RPMI7951 (cell line): ENCODE results near the genes PAIP2 and DNAJC18.

DNA sequence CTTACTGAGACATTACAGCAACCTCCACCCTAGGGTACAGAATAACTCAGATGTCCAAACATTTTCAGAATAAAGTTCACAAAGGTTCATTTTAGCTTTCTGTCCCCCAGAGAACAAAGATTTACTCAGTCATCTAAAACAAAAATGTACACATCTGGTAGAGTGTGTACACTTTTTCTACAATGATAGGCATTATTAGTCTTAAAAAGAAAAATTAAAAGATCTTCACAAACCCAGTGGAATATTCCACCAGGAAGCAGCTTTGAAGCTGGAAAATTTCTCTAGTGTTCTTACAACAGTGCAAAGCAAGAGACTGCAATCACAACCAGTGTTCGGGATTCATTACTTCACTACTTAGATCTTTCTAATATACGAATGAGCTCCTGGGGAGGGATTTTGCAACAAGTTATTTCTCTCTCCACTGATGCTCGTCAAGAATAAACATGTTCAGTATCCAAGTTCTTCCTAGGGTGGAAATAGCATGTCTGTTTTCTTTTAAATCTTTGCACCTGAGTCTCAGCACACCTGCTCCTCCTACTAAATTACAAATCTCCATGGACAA, 8.8 kb downstream of the ETF1 start:
- RAMPAGE, long total RNA = no peak

DNA sequence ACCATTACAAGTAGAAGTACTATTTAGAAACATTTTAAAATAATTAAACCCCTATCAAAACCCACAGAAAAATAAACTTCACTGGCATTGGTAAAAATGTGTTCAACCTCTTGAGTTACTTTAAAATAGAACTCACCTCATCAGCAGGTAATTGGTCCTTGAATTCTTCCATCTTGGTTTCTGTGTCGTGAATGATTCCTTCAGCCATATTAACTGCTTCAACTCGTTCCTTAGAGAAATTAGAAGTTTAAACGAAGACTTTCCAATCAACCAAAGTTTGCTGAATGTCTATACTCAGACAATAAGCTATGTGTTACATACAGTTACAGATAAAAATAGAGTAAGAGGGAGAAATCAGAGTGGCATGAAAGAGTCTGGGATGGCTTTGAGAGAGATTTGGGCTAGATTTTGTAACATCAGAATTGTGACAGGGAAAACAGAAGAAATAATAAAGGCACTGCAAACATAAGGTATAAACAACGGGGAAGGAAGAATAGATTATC, 13.7 kb upstream of the ETF1 start:
- RAMPAGE, long total RNA = no peak

- RAMPAGE, long total RNA = no peak
Measured at GRCh38 chr5:138557755-138558754, 15.0 kb upstream of the ETF1 start.

DNA sequence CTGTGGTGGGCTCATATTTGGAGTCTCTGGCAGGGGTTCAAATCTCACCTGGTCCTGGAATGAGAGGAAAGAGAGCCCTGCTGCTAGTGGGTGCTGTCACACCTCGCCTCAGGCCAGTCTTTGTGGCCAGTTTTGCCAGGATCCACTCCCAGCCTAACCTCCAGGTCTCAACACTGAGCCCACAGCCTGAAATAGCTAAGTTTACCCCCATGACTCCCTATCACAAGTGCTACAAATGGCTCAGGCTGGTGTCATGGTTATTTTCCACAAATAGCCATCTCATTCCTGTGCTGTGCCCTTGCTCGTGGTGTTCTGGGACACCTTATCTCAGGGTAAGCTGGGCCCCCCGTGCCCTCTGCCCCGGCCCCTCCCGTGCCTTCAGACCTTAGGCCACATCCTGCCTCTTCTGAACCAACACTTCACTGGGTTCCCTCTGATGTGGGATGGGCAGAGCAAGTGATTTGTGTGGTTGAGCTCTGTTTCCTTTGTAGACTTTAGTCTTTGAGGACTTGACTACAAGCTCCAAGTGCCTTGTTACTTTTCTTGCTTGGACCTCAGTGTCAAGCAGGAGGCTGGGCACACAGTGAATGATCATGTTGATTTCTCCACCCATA, 84.8 kb upstream of the CTNNA1 start:
- RAMPAGE, long total RNA = no peak

GRCh38 chr5:138753533-138754613, 648 bp downstream of the CTNNA1 start:
- RAMPAGE, long total RNA = no peak

- RAMPAGE, long total RNA = no peak
Measured at GRCh38 chr5:138901416-138902263, 26.5 kb upstream of the LRRTM2 start.

DNA sequence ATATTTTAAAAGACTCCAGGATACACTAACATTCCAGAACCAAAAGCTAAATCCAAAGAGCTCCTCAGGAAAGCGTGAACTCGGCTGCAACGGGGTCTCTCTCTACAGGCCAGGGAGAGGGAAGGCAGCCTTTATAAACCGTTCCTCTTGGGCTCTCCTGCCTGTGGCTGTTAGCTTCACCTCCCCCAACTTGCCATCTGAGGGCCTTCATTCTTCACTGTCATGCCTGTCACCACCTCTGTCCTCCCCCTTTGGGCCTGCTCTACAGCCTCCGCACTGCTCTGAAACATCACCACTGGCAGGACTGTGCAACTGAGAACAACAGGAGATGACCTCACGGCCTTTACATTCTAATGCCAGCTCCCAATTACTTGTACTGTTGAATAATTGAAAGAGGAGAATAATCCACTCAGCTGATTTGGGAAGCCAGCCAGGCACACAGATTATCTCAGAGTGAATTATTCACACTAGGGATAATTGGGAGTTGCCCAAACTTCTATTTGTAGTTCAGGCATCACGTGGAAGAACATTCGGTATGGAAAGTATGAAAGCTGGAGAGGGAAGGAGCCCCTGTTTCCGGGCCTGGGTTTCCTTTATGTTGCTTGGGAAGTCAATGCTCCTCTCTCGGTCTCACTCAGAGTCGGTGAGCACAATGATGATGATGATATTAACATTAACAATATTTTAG, 99.1 kb upstream of the LRRTM2 start:
- RAMPAGE, long total RNA = no peak

DNA sequence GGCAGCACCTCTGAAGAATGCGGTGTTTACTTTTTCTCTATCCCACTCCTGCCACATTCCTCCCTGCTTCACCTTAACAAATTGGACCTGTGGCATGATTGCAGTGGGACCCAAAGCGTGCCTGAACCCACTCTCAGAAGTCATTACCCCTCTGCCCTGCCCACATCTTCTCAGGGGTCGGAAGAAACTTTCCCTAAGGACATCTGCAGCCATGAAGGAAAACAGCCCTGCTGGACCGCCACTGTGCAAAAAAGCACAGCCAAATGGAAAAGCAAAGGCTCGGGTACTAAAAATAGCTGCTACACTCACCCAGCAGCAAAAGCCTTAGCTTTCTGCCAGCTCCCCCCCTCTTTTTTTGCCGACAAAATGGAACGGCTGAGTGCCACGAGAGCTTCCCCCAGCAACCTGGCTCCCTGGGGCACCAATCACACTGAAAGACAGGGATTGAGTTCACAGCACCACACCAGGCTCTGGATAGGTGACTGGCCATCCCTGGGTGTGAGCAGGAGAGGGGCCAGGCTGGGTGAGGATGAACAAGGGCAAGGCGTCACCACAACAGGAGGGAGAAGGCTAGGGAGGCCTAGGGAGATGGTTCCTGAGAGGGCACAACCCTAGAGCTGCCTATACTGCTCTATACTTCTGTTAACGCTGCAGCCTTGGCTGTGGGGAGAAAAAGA, 66.8 kb downstream of the SIL1 start:
- RAMPAGE, long total RNA = no peak

GRCh38 chr5:139148273-139148710, 49.9 kb downstream of the SIL1 start:
- RAMPAGE, long total RNA = no peak

- RAMPAGE, long total RNA = no peak
Measured at GRCh38 chr5:139282491-139282920, 11.0 kb upstream of the MATR3 start.

- RAMPAGE, long total RNA = start-site peak on the plus strand at chr5:139341861-139341903, 256 and 70 reads in 2 replicates
Measured at GRCh38 chr5:139341318-139342019, at the start of gene PAIP2. Gene PAIP2 (plus strand): TSS chr5:139341854.

DNA sequence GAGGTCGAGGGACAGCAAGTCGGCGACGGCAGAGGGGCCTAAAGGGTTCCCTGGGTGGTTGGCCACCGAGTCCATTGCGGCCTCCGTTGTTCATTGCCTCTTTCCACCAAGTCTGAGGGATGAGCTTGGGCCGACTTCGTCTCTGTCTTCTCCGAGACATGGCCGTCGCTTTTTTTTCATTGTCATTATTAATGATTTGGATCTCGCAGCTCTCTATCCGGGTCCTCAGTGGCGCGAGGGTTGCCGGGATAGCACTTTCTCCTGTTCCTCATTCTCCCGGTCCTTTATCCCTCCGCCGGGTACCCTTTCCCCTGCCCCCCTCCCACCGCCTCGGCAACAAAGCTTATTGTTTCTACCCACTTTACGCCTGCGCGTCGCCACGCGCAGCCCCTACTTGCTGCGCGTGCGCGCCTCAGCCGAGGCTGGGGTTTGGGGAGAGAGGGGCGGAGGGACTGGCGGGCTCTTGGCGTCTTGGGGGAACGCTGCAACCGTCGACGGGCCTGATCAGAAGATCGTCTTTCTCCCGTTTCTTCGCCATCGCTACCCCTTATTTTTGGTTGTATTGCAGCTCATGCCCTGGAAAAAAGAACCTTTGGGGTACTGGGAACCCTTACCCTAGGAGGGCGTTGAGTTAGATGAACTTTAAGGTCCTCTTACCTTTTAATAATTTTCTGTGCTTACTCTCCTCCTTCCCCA, 514 bp downstream of the PAIP2 start:
- RAMPAGE, long total RNA = no peak

DNA sequence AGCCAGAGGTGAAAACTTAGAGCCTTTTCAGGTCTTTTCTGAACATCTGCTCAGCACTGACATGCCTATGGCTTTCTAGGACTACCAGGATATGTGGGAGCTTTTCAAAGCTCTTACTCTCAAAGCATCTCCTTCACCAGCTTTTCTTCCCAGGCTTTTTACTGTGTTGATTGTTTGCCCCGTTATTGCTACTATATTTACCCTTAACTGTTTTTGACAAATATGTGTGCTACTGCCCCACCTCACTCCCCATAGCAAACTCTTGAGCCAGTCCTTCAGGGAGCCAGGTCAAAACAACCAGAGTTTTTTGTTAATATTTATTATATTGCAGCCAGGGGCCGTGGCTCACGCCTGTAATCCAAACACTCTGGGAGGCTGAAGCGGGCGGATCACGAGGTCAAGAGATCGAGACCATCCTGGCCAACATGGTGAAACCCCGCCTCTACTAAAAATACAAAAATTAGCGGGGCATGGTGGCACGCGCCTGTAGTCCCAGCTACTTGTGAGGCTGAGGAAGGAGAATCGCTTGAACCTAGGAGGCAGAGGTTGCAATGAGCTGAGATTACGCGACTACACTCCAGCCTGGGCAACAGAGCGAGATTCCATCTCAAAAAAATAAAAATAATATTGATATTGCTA, 15.7 kb downstream of the PAIP2 start:
- RAMPAGE, long total RNA = no peak

DNA sequence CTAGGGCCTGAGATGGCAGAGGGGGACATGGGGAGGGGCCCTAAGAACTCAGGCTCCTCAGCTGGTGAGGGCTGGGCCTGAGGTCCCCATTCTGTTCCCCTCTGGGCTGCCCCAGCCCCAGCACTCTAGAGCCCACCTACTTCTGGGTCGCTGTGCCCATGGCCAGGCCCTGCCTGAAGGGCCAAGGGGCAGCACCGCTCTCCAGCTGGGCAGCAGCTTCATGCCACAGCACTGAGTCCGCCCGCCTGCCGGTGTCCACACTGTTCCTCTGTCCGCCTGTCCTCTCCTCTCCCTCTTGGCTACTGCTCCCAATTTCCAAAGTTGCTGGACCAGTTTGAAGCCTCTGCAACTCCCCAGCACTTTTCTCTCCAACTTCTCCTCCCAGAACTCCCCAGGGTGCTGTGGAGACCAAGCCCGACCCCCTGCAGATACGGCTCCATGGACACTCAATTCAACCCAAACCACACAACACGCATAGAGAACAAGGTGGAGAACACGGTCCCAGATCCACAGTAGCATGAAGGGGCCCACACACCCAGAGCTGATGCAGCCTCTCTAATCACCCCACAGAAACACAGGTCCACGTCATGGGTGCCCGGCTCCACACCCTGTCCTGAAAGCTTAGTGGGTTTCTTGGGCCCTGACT, 1.2 kb upstream of the SLC23A1 start:
- RAMPAGE, long total RNA = no peak

- RAMPAGE, long total RNA = no peak
Measured at GRCh38 chr5:139392119-139392914, 2.6 kb downstream of the PROB1 start.

DNA sequence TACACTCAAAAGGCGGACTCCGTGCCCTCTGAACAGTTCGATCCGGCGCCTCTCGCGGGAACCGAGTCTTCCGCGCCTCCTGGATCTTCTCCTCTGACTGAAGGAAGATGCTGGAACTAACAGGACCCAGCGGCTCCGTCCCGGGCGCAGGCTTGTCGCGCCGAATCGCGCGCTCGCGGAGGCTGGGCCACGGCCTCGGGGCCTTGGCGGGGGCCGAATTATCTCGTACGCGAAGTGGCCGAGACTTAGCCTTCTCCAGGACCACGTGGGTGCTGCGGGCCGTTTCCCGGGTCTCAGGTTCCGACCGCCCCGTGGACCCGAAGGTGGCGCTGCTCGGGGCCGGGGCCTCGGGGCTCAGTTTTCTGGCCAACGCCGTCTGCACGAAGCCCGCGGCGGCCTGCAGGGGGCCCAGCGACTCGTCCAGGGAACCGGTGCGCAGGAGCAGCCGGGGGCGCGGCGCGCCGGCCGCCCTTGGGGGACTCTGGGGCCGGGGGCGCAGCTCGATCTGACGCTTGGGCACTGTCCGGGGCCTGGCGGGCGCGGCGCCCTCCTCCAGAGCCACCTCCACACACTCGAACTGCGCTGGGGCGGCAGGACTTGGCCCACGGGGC, 849 bp downstream of the PROB1 start:
- RAMPAGE, long total RNA = no peak

- RAMPAGE, long total RNA = no peak
Measured at GRCh38 chr5:139438607-139439905, at the start of gene DNAJC18. Gene DNAJC18 (minus strand): TSS chr5:139439525.

- RAMPAGE, long total RNA = no peak
Measured at GRCh38 chr5:139502769-139503493, 20.4 kb upstream of the STING1 start.

- RAMPAGE, long total RNA = no peak
Measured at GRCh38 chr5:139543253-139543991, 17.7 kb upstream of the UBE2D2 start.

DNA sequence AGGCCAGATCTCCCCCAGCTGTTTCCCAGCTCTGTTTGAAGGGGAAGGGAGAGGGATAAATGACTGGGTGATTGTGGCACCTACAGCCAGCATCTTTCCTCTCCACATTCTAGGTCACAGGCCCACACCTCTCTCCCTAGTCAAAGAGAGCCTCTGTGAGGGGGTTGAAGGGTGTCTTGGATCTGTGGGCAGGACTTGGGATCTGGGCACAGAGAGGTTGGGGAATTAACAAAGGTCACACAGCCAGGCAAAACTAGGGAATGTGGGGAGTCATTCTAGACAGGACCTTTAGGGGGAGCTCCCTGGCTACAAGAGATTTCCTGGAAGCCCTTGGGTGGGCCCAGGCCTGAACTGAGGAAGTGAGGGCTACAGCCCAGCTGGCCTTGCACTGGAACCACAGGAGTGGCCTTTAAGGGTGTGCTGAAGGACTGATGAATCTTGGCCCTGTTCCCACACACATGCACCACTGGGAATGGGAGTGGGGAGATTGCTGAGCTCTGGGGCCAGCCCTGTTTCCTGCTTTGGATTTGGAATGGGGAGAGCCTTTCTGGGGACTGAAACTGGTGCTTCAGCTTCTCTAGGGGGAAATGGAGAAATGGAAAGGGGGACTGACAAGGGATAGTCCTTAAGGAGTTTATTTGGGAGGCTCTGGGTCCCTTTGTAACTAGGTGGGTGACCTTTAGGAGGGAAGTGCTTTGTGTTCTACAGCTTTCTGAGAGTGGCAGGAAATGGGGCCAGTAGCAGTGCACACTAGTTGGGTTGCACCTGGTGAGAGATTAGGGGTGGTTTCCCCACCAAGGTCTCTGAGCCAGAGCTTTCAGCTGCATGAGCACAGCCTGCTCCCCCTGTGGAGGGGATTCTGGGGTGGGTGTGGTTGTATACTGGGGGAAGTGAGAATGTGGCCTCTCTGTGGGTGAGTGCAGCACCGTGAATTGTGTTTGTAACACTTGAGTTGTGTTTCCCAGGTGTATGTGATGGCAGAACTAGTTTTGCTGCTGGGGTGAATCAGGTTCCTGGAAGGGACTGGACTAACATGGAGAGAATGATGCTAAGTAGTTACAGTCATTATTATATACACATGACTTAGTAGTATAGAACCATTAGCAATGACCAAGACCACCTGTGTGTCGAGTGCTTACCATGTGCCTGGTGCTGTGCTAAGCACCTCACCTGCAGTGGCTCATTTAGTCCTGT, 12.2 kb upstream of the CXXC5 start:
- RAMPAGE, long total RNA = no peak